ENCODE data around the genes CTRL, PSMB10, LCAT and DPEP3.

GRCh38 chr16:67829852-67830541 is 12.1 kb upstream of the THAP11 start:
- PRO-cap: no peak

DNA sequence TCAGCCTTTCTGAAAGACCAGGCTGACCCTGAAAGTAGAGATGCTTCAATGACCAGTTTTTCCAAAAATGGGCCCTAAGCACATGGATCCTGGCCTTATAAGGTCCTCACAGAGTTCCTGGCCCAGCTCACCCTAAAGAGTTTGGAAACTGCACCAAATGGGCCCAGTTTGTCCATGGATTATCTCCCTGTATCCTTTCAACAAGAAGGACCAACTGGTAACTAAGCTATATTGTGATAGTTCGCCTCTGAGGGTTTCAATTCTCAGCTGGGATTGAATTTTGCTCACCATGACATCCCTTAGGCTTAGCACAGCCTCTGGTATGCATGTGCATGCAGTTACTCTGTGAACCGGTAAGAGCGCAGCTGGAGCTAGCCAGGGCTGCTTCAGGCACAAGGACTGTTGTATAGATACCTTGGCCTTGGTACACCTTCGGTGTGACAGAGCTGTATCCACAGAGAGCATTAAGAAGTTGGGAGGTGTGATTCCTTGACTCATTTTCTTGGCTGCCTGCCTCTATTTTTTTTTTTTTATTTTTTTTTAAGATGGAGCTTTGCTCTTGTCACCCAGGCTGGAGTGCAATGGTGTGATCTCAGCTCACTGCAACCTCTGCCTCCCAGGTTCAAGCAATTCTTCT is 2.3 kb downstream of the THAP11 start:
- PRO-cap: no peak

DNA sequence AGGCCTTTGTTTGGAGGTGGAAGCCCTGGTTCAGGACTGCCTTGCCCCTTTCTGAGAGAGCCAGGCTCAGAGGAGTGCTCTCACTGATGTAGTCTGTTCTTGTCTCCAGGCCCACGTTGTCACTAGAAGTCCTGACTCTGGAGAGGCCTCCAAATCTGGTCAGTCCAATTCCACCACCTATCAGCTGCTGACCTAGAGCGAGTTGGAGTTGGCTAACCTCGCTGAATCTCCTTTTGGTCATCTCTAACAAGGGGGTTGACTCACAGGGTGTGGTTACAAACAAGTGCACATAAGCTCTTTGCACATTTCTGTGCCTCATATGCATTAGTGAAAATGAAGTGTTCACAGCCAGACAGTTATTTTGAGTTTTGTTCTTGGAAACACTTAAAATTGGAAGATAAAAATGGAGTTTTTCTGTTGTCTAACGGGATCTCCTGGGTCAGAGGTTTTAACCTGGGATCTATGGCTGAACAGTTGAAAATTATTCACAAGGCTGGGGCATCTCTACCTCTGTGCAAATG is 11.8 kb upstream of the EDC4 start:
- PRO-cap: no peak

- PRO-cap: no peak
These were observed 14.4 kb downstream of the CTRL start for GRCh38 chr16:67917103-67917763.

GRCh38 chr16:67930423-67931211 is 1.0 kb downstream of the CTRL start:
- PRO-cap: no peak

- PRO-cap: no peak
These were observed at the start of gene CTRL for GRCh38 chr16:67931764-67932023. Gene CTRL, minus strand, starts transcription at chr16:67931862.

- PRO-cap: no peak
These were observed 370 bp upstream of the CTRL start for GRCh38 chr16:67932024-67932439.

- PRO-cap: bidirectional peak, plus-strand start at chr16:67936650, minus-strand start at chr16:67936568; bidirectional peak, plus-strand start at chr16:67936943, minus-strand start at chr16:67936850
These were observed at the start of gene PSMB10 for GRCh38 chr16:67936236-67937180. Gene PSMB10, minus strand, starts transcription at chr16:67936850.

DNA sequence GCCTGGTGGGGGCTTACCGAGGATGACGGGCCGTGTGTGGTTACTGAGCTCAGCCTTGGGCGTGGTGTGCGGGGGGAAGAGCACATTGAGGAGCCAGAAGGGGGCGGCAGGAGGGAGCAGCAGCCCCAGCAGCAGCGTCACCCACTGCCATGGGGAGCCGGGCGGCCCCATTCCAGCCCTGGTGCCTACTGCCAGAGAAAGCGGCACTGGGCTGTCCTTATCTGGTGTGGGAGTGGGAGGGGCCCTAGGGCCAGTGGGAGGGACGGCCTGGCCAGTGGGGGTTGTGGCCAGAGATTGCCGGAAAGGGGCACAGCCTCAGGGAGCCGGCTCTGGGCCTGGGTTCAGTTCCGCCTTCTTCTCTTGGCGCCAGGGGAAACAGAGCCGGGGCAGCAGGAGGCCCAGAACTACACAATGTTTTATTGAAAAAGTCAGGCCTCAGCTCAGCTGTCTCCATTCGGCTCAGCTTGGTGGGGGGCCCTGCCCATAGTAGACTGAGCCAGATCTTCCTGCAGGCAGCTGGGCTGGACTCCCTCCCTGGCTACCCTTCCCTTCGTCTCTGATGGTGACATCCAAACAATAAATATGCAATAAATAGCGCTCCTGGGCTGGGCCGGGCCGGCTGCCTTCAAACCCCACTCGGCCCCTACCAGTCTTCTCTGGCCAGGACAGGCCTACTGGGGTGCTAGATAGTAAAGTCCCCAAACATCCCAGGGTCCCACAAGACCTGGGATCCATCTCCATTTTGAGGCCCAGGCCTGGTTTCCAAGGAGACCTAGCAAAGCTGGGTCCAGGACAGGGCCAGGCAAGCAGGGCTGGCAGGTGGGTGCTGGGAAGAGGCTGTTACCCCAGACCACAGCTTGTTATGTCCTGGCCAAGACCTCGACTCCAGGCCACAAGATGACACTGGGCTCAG is at the start of gene LCAT:
Gene LCAT, minus strand, starts transcription at position 190 of the 913 bp plus-strand sequence.
- PRO-cap: no peak

DNA sequence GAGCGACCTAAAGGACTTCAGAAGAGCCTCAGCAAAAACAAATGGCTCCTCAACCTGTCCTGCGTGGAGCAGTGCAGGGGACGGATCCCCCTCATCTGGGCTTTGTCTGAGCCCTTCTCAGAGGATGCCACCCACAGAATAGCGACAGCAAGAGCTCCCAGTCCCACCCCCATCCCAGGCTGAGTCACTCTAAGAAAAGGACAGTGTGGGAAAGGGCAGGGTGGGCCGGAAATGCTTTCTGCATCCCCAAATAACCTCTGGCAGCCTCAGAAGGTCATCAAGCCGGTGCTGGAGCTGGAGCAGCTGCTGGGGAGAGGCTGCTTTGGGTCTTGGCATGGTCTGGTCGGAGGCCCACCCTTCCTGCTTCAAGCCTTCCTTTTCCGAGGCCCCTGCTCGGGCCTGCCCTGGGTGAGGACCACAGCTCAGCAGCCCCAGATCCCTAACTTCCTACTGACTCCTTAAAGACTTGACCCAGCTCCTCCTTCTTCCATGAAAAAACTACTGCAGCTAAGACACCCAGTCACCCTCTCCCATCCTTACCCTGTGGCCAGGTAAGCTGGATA is 8.8 kb downstream of the SLC12A4 start:
- PRO-cap: no peak

DNA sequence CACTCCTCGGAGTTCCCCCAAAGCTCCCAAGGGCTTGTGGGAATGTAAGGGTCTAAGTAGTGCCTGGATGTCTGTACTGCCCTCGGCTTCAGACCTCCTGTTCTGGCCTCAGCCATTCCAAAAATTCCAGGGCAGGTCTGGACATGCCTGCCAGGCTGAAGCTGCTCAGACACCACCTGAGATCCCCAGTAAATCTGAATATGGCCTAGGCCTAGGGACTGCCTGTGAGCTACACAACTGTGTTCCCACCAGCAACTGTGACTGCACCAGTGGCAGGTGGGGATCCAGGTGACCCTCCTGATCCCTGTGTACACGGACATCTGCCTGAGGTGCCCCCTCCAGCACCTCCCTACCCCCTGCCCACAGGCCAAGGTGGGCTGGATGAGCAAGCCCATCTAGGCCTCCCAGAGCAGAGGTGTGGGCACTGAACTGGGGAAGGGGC is 2.2 kb downstream of the SLC12A4 start:
- PRO-cap: no peak

DNA sequence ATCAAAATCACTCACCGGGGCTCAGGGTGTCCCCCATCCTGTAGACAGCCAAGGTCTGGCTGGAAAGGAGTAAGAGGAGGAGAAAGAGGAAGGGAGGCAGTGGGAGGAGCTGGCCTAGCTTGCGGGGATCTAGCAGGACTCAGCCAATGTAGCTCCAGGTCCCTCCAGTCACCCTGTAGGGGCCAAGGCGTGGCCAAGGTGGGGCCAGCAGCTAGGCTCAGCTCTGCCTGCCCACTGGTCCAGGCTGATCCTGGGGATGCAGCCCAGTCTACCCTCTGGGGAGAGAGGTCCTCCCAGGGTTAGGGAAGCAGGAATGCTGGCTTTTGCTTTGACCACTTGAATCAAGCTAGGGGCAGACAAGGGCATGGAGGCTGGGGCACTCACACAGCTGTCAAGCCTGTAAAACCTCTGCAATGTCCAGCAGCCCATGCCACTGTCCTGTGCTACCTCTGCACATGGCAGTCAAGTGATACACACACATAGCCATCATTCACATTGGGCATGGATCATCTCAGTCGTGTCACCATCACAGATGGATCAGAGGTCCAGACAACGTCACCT is 1.6 kb downstream of the SLC12A4 start:
- PRO-cap: no peak

DNA sequence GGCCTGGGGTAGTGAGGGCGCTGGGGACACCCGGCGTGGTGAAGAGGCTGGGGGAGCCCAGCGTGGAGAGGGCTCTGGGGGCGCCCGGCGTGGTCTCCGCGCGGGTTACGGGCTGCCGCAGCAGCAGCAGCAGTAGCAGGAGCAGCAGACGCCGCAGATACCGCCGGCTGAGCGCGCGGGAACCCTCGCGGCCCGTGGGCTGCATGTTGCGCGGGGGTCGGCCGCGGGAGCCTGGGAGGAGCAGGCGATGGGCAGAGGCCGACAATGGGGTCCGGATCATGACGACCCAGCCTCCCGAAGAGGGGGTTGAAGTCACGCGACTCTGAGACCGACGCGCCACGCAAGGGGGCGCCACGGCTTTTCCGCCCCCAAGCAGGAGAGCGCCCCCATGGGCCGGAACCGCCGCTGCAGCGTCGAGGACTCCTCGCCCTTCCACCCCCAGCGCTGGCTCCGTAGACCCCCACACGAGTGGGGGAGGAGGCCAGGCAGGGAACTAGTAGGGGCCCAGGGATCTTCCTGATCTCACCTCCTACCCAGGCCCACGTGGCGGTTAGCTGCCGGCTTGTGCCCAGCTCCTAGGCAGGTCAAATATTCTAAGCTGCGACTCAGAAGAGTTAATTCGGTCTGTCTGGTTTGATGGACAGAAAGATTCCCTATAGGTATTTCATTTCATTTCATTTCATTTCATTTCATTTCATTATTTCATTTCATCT is at the start of gene DPEP3:
Gene DPEP3, minus strand, starts transcription at position 324 of the 713 bp plus-strand sequence.
- PRO-cap: no peak

- PRO-cap: no peak
These were observed 5.0 kb downstream of the DPEP2 start for GRCh38 chr16:67994181-67994872.

DNA sequence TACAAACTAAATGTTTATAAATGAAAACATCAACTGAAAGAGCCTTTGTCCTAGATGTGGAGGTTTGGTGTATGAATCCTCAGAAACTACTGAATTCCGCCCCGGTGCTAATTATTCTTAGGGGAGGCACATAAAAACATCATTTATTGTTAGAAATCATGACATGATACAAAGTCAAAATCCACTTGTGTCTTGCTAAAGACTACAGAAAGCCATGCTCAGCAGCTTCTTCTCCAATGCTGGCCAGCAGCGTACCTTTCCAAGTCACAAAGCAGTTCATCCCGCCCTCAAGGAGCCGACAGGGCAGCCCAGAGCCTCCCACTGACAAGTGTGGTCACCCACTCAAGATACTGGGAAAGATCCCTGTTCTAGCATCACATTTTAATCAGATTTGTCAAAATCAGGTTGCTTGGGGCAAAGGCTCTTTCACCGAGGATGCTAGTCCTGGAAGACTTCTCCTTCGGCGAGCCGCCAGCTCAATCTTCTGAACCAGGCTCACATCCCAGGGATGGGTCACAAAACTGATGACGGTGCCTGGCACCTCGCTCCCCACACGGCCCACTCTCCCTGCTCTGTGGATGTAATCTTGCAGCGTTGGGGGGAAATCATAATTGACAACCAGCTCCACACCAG is 1.7 kb downstream of the DDX28 start:
- PRO-cap: no peak

DNA sequence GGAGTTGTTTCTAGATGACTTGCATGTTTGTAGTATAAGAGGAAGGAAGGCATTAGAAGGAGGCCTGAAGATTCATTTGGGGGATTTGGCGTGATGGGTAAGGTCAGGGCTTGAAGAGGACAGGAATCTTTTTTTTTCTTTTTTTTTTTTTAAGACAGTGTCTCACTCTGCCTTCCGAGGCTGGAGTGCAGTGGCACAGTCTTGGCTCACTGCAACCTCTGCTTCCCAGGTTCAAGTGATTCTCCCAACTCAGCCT is 16.8 kb downstream of the DUS2 start:
- PRO-cap: no peak

- PRO-cap: no peak
These were observed 6.4 kb downstream of the ESRP2 start for GRCh38 chr16:68229284-68230112.

GRCh38 chr16:68237759-68238252 is 1.9 kb upstream of the ESRP2 start:
- PRO-cap: bidirectional peak, plus-strand start at chr16:68237871, minus-strand start at chr16:68237622

DNA sequence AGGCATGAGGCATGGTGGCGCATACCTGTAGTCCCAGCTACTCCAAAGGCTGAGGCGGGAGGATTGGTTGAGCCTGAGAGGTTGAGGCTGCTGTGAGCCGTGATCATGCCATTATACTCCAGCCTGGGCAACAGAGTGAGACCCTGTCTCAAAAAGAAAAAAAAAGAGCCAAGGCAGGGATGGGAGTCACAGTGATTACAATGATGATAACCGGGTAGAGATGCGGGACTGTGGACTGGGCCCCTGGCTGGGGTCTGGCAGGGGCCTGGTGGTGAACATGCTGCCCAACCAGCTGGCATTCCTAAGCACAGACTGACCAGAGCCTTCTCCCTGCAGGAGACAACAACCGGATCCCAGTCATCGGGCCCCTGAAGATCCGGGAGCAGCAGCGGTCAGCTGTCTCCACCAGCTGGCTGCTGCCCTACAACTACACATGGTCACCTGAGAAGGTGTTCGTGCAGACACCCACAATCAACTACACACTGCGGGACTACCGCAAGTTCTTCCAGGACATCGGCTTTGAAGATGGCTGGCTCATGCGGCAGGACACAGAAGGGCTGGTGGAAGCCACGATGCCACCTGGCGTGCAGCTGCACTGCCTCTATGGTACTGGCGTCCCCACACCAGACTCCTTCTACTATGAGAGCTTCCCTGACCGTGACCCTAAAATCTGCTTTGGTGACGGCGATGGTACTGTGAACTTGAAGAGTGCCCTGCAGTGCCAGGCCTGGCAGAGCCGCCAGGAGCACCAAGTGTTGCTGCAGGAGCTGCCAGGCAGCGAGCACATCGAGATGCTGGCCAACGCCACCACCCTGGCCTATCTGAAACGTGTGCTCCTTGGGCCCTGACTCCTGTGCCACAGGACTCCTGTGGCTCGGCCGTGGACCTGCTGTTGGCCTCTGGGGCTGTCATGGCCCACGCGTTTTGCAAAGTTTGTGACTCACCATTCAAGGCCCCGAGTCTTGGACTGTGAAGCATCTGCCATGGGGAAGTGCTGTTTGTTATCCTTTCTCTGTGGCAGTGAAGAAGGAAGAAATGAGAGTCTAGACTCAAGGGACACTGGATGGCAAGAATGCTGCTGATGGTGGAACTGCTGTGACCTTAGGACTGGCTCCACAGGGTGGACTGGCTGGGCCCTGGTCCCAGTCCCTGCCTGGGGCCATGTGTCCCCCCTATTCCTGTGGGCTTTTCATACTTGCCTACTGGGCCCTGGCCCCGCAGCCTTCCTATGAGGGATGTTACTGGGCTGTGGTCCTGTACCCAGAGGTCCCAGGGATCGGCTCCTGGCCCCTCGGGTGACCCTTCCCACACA is 5.1 kb upstream of the SLC7A6 start:
- PRO-cap: no peak

- PRO-cap: no peak
These were observed 3.4 kb downstream of the SLC7A6 start for GRCh38 chr16:68267653-68268119.

All from aorta (tissue), 1 donor.